Measurements from ENCODE around the genes SLC39A11 and FAM104A.

DNA sequence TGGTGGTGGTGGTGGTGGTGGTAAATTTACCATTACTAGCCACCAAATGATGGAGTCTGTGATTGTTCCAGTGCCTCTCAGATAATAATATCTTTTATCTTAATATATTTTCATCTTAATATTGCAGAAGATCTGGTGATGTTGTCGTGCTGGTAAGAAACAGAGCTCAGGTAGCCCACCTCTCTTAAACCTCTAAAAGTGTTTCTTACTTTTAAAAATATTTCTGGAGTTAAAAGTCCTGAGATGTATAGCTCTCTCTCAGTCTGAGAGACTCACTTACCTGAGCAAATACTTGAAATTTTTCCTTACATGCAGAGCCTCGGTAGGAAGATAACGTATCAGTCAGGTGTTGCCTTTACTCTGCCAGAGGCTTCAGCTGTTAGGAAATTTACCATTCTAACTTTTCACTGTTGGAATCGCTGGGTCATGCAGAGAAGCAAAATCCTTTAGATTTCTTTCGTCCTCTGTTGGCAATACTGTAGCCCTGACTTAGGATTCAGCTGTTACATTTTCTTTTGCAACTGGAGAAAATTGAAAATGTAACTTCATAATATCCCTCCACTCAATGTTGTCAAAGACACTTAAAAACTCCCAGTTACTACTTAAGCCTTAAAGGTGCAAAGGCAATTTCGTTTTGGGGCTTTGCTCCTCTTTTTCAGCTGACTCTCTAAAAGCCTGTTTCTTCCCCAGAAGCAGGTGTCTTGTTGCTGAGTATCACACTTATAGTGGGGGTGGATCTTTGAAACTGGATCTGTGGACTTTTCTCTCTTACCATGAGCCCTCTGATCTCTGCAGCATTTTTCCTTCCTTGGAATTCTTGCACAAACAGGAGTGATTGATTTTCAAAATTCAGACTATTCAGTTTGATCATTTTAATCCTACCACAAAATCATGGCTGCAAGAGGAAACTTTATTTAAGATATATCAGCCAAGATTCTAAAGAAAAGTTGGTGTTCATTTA, 19.9 kb upstream of the KCNJ16 start:
- PRO-cap = no peak
- CAGE, long polyA plus RNA = no peak

DNA sequence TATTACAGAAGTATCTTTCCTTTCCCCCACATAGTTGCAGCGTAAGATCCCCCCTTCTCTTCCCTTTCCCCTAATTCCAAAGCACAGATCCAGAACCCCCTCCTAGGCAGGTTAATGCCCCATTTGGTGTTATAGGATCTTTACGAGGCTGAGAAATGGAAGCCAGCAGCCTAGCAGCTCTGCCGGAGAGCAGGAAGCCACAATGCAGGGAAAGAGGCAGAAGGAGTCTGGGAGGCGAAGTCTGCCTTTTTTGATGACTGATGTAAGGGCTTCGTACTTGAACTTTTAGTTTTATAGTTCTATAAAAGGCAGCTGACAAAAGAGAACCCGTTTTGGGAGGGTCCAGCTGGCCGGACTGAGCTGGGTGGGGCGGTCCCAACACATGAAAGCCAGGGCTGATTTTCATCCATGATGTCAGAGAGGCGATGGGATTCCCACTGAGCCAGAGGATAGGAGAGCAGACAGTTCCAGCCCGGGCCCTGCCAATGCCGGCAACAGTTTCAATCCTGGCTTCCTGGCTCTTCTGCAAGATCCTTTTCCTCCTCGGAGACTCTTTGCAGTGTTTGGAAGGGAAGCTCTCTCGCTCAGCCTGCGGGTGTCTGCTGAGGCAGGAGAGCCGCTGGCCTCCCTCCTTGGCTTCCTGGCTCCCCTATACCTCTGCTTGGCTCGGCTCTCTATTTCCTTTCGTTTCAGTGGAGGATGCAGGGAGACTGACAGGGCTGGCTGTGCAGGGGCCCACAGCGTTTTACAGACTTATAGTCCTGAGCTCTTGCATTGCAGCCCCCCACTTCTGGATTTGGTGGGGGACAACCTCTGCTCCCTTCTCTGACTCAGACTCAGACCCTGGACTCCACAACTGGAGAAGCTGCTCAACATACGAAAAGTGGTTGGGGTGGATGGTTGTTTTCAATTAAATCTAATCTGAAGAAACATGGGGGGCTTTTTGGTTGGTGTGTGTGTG, 145.5 kb upstream of the SOX9 start:
- PRO-cap = no peak
- CAGE, long polyA plus RNA = no peak

- PRO-cap = no peak
- CAGE, long polyA plus RNA = no peak
These were observed 90.6 kb upstream of the SOX9 start for GRCh38 chr17:72029838-72031004.

- PRO-cap = no peak
- CAGE, long polyA plus RNA = no peak
These were observed 10.2 kb upstream of the SOX9 start for GRCh38 chr17:72110528-72111074.

- PRO-cap = no peak
- CAGE, long polyA plus RNA = no peak
These were observed 3.7 kb upstream of the SOX9 start for GRCh38 chr17:72117048-72117595.

GRCh38 chr17:72191871-72192257, 71.0 kb downstream of the SOX9 start:
- PRO-cap = no peak
- CAGE, long polyA plus RNA = no peak

- PRO-cap = no peak
- CAGE, long polyA plus RNA = no peak
These were observed 218.1 kb downstream of the SOX9 start for GRCh38 chr17:72338733-72339604.

GRCh38 chr17:72463219-72464334, 342.8 kb downstream of the SOX9 start:
- PRO-cap = no peak
- CAGE, long polyA plus RNA = no peak

DNA sequence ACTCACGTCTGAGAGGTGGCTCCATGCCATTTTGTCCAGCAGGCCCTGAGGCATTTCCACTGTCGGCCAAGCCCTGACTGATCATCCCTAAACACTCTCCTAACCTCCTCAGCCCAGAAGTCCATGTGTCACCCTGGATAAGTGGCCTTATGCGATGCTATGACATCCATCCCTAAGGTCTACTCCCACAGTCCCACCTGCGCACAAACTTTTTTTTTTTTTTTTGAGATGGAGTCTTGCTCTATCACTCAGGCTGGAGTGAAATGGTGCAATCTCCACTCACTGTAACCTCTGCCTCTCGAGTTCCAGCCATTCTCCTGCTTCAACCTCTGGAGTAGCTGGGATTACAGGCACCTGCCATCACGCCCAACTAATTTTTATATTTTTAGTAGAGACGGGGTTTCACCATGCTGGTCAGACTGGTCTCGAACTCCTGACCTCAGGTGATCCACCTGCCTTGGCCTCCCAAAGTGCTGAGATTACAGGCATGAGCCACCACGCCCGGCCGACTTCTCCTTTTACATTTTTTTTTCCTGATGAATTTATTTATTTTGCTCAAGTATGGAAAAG, 429.7 kb downstream of the SOX9 start:
- PRO-cap = no peak
- CAGE, long polyA plus RNA = no peak

DNA sequence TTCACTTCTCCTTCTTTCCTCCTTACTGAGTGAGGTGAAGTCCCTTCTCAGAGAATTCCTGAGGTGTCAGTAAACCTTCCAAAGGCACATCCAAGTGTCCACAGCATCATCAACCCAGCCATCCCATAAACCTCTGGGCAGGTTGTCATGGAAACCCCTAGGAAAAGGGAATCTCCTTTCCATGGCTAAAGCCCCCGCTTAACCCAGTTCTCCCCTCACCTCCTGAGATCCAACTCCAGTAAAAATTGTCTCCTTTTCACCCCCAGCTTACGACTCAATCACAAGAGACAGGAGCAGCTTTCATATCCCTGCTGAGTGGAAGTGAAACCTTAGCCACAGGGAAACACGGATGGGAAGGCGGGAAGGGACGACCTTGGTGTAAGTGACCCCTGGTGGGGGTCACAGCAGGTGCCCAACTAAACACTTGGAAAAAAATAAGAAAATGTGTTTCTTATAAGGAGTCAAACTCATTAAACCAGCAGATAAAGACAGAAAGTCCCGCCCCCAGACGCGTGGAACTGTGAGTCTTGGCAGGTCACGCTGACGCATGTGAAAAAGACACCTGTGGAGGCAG, 432.0 kb downstream of the SOX9 start:
- PRO-cap = no peak
- CAGE, long polyA plus RNA = no peak

GRCh38 chr17:72588778-72589742, 468.2 kb downstream of the SOX9 start:
- PRO-cap = no peak
- CAGE, long polyA plus RNA = no peak

GRCh38 chr17:72639594-72640267, 452.8 kb downstream of the SLC39A11 start:
- PRO-cap = no peak
- CAGE, long polyA plus RNA = no peak

- PRO-cap = bidirectional peak, plus-strand start at chr17:73092778, minus-strand start at chr17:73092688
- CAGE, long polyA plus RNA = start-site peak on the minus strand at chr17:73092688-73092710, 102 and 118 reads in 2 replicates
These were observed at the start of gene SLC39A11 for GRCh38 chr17:73092405-73093205. Gene SLC39A11, minus strand, starts transcription at chr17:73092688.

- PRO-cap = no peak
- CAGE, long polyA plus RNA = no peak
These were observed 3.9 kb downstream of the SSTR2 start for GRCh38 chr17:73168575-73169325.

DNA sequence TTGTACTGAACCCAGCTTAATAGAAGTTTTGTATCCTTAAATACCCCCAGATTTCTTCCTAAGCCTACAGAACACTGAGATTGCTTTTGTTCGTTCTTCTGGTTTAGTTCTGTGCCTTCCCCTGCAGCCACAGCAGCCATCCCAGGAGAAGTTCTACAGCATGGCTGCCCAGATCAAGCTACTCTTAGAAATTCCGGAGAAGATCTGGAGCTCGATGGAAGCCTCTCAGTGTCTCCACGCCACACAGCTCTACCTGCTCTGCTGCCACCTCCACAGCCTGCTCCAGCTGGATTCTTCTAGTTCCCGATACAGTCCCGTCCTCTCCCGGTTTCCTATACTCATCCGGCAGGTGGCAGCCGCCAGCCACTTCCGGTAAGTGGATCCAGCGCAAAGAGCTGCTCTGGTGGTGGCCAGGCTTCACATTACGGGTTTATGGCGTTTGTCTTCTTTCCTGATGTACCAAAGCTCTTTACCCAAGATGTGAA, 3.6 kb downstream of the COG1 start:
- PRO-cap = no peak
- CAGE, long polyA plus RNA = no peak

- PRO-cap = no peak
- CAGE, long polyA plus RNA = no peak
These were observed 830 bp downstream of the FAM104A start for GRCh38 chr17:73231208-73231920.

DNA sequence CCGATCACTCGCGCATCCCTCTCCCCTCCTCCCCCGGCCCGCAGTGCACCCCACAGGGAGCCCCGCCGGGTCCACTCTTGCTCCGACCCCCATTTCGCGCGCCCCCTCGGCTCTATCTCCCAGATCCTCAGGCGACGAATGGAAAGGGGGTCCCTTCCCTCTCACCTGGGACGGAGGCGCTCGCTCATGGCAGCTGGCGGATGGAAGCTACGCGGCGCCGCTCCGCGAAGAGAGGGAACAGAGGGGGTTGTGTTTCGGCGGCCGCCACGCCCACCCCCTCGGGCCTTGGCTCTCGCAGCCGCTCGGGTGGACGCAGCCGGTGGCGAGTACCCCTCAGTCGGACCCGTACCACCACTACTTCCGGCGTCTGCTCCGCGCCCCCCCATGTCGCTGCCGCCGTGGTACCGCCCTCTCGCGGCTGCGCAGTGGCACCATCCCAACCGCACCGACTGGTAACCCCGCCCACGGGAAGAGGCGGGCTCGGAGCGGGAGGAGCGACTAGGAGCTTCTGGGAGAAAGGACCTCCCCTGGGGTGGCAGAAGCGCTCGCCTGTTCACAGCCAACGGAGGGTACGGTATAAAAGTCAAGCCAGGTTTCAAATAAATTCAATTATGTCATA, at the start of gene FAM104A:
TSS of gene FAM104A (minus strand) at position 474 of the 619 bp plus-strand sequence.
- PRO-cap = bidirectional peak, plus-strand start outside the sequence, minus-strand start at position 369 of the sequence
- CAGE, long polyA plus RNA = no peak

- PRO-cap = no peak
- CAGE, long polyA plus RNA = no peak
These were observed 5.6 kb downstream of the C17orf80 start for GRCh38 chr17:73237818-73238180.

GRCh38 chr17:73310412-73310605, 1.5 kb downstream of the CDC42EP4 start:
- PRO-cap = no peak
- CAGE, long polyA plus RNA = no peak

DNA sequence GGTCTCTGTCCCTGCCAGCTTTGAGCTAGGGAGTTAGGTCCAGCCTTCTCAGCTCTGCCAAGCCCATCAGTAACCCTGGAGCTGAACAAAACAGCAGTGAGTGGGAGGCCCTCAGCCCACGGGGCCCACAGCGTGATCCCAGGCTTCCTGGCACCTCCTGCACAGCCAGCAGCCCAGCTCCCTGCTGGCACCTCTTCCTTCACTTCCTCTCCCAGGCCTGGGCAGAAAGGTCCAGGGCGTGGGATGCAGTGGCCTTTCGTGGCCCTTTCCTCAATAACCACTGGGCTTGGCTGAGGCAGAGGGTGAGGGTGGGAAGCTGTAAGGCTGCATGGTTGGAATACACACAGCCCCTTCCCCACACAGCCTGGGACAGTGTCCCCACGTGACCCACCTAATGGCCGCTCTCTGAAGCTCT, 35.6 kb upstream of the CDC42EP4 start:
- PRO-cap = no peak
- CAGE, long polyA plus RNA = no peak